Stomach (tissue), 7 donors: Measurements from ENCODE around the gene RNF144A.

- PRO-cap: no peak
- RAMPAGE, long total RNA, 5 experiments: no peak in any of the 5 experiments
- RRBS: no CpG with 5 or more reads among the region's 17 CpGs
These were observed 268.1 kb upstream of the PXDN start for GRCh38 chr2:2012294-2012917.

DNA sequence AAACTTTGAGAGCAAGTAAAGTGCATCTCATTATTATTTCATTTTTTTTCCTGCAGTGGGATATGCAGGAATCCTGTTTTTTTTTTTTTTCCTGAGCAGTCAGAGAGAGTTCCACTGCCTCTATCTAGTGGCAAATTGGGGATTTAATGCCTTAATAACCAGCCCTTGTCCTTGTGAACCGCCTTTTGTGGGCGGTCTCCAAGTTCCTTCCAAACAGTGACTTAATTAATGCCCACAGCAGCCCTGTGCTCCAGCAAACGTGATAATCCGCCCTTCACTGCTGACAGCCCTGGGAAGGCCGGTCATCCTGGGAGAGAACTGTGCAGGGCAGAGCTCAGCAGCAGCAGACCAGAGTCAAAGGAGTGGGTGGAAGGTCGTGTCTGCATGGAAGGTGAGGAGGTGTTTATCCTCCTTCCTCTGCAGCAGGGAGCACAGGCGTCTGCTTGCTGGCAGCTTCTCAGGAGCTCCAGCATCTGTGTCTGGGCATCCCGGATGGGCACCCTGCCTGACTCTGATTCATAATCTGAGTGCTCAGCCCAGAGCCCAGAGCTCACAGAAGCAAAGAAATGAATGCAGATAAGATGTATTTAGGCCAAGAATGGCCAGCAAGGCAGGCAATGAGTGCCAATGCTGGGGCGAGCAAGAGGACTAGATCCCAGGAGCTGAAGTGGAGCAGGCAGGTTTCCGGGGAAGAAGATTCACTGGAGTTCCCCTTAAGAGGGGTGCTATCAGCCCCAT, 270.0 kb upstream of the PXDN start:
- PRO-cap: no peak
- RAMPAGE, long total RNA, 5 experiments: no peak in any of the 5 experiments
- RRBS: no CpG with 5 or more reads among the region's 10 CpGs

GRCh38 chr2:3322235-3323167, 55.1 kb downstream of the EIPR1 start:
- PRO-cap: no peak
- RAMPAGE, long total RNA, 5 experiments: start-site peak on the minus strand in 1 of 5 experiments, at chr2:3322564-3322805 at its widest, 5 reads per replicate
- RRBS: 100% methylated on average over 1 of the region's 24 CpGs

- PRO-cap: no peak
- RAMPAGE, long total RNA, 5 experiments: no peak in any of the 5 experiments
- RRBS: 93% methylated on average over 5 of the region's 14 CpGs
These were observed 42.7 kb downstream of the TRAPPC12 start for GRCh38 chr2:3422037-3422677.

- PRO-cap: no peak
- RAMPAGE, long total RNA, 5 experiments: no peak in any of the 5 experiments
- RRBS: no CpG with 5 or more reads among the region's 7 CpGs
These were observed 57.3 kb downstream of the ADI1 start for GRCh38 chr2:3461982-3462547.

DNA sequence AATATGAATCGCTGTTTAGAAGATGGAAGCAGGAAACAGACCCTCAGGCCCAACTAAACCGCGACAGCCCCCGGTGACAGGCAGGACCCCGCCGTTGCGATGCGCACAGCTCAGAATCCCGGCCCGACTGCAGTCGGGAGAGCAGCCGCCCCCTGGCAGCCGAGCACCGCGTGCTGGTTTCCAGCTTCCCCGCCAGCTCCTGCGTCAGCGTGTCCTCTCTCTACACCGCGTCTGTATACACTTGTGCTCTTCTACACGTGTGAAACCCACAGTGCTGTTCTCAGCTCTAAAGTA, 54.1 kb downstream of the ADI1 start:
- PRO-cap: no peak
- RAMPAGE, long total RNA, 5 experiments: no peak in any of the 5 experiments
- RRBS: 95% methylated on average over 6 of the region's 21 CpGs

DNA sequence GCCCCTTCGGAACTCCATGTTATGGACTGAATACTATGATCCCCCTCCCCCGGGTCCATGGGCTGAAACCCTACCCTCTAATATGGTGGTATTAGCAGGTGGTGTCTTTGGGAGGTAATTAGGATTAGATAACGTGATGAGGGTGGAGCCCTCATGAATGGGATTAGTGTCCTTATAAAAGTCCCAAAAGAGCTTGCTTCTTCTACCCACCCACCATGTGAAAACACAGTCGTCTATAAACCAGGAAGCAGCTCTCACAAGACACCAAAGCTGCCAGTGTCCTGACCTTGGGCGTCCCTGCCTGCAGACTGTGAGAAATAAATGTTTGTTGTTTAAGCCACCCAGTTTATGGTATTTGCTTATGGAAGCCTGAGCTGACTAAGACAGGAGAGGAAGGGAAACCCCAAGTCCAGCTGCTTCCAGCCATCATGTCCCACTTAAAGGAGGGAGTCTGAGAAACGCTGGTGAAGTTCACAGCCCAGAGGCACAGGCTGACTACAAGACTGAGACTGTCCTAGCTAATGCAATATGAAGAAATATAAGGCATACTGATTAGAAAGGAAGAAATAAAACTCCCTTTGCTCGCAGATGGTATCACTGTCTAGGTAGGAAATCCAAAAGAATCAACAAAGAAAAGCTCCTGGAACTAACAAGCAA, 13.5 kb downstream of the ADI1 start:
- PRO-cap: no peak
- RAMPAGE, long total RNA, 5 experiments: no peak in any of the 5 experiments
- RRBS: no CpG with 5 or more reads among the region's 7 CpGs

DNA sequence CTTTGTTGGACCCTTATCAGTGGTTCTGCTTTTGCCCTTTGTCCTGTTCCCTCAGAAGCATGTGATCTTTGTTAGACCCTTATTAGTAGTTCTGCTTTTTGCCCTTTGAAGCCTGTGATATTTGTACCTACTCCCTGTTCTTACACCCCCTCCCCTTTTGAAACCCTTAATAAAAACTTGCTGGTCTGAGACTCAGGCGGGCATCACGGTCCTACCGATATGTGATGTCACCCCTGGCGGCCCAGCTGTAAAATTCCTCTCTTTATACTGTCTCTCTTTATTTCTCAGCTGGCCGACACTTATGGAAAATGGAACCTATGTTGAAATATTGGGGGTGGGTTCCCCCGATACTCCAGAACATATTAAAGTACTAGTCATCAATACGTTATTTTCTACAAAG, 3.8 kb downstream of the ADI1 start:
- PRO-cap: no peak
- RAMPAGE, long total RNA, 5 experiments: no peak in any of the 5 experiments
- RRBS: no CpG with 5 or more reads among the region's 7 CpGs

DNA sequence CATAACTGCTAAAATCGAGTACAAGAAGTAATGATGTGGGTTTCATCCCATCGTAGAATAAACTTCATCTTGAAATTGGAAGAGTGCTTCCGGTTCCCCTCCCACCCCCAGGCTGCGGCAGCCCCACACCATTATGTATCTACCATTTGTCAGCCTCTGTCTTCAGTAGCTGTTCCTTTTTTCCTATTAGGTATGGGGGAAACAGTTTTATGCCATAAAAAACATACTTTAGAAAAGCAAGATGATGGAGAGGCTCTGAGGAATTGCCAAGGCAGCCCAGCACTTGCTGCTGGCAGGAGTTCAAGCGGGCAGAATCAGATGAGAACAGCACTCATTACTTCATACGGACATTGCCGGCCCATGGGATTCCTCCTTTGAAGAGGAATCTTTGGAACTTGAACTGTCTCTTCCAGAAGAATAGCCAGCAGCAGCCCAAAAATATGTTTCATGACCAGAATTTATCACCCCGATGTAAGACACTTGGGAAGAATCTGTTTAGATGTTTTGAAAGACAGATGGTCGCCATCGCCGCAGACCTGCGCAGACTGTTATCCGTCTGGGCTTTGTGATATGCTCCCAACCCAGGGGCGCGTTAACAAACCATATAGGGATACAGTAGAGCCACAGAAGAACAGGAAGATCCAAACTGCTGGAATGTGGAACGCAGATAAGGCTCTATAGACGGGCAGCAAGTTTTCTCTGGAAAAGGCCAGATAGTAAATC, 3.5 kb upstream of the ADI1 start:
- PRO-cap: no peak
- RAMPAGE, long total RNA, 5 experiments: no peak in any of the 5 experiments
- RRBS: no CpG with 5 or more reads among the region's 17 CpGs

DNA sequence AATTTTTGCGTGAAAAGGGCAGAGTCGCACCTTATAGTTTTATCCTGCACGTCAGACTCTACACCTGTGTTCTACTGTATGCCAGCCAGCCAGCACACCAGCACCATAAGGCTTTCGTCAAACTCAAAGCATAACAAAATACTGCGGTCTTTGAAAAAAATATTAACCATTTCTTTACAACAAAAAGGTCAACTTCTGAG, 951 bp downstream of the RNASEH1 start:
- PRO-cap: no peak
- RAMPAGE, long total RNA, 5 experiments: no peak in any of the 5 experiments
- RRBS: no CpG with 5 or more reads among the region's 5 CpGs

GRCh38 chr2:3901985-3902602, 198.7 kb downstream of the DCDC2C start:
- PRO-cap: no peak
- RAMPAGE, long total RNA, 5 experiments: no peak in any of the 5 experiments
- RRBS: no CpG with 5 or more reads among the region's 8 CpGs

GRCh38 chr2:4283867-4284124, 580.4 kb downstream of the DCDC2C start:
- PRO-cap: no peak
- RAMPAGE, long total RNA, 5 experiments: no peak in any of the 5 experiments
- RRBS: no CpG with 5 or more reads among the region's 2 CpGs

GRCh38 chr2:6650147-6650934, 215.4 kb downstream of the CMPK2 start:
- PRO-cap: no peak
- RAMPAGE, long total RNA, 5 experiments: no peak in any of the 5 experiments
- RRBS: no CpG with 5 or more reads among the region's 11 CpGs

DNA sequence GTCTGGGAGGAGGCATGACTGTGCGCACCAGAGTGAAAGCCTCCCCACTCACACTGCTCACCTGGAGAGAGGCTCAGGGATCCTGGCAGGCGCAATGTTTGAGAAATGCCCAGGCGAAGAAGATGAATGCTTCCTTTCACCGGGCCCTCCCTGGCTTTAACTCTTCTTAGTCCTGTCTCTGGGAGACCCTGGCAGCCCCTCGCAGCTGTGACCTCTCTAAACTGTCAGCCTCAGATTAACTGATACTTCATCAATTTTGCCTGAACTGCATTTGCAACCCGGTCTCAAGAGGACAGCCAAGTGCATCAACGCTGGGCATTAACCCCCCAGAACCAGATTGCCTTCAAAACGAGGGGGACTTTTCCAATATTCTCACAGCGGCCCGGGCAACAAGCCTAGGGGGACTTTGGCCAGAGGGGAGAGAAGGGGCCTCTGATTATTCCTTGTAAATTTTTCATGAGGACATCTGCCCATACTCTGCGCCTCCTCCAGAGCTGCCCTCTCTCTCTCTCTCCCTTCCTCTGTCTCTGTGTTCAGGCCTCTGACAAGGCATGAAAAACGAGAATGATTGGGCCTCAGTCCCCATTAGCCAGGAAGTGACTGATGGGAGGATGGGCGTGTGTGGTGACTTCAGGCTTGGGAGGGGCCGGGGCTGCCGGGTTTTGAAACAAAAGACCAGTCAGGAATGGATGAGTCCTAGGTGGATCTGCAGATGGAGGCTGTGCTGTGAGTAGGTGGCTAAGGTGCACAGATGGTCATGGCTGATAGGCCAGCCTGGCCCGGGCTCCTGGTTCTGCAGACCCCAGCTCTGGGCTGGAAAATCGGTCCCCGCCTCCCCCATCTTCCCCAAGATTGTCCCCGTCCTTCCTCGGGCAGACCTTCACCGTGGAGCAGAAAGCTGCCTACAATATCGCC, 93.6 kb downstream of the CMPK2 start:
- PRO-cap: no peak
- RAMPAGE, long total RNA, 5 experiments: no peak in any of the 5 experiments
- RRBS: 30% methylated on average over 7 of the region's 22 CpGs

GRCh38 chr2:6913553-6914351, 3.5 kb upstream of the RNF144A start:
- PRO-cap: no peak
- RAMPAGE, long total RNA, 5 experiments: no peak in any of the 5 experiments
- RRBS: no CpG with 5 or more reads among the region's 8 CpGs

DNA sequence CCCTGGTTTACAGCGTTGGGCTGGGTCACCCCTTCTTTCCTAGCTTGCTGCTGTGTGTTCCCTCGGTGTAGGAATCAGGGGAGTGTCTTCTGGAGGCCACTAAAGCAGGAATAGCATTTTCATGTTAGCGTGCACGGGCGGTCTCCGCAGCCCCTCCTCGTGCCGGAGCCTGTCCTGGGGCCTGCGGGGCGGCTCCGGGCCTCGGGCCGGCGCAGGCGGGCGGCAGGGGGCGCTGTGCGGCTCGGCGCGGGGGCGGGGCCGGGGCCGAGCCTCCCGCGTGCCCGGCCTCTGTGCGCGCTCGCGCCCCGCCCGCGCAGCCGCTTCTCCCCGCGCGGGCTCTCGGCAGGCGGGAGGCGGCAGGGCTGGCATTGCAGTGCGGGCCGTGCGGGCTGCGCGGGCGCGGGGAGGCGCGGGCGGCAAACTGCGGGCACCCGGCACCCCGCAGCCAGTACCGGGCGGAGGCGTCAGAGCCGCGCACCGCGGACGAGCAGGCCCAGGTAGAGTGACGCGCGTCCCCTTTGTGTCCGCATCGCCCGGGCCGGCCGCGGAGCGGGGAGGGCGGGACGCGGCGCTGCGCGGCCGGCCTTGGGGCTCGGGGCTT, at the start of gene RNF144A:
TSS of gene RNF144A (plus strand) at position 287 of the 601 bp plus-strand sequence.
- PRO-cap: unidirectional peak, plus-strand start at position 368 of the sequence
- RAMPAGE, long total RNA, 5 experiments: no peak in any of the 5 experiments
- RRBS: 1% methylated on average over 34 of the region's 80 CpGs

- PRO-cap: no peak
- RAMPAGE, long total RNA, 5 experiments: no peak in any of the 5 experiments
- RRBS: 95% methylated on average over 3 of the region's 13 CpGs
These were observed 40.7 kb downstream of the RNF144A start for GRCh38 chr2:6957768-6958446.

GRCh38 chr2:7007779-7009039, 91.0 kb downstream of the RNF144A start:
- PRO-cap: no peak
- RAMPAGE, long total RNA, 5 experiments: no peak in any of the 5 experiments
- RRBS: 17% methylated on average over 3 of the region's 34 CpGs

- PRO-cap: no peak
- RAMPAGE, long total RNA, 5 experiments: no peak in any of the 5 experiments
- RRBS: no CpG with 5 or more reads among the region's 19 CpGs
These were observed 114.3 kb downstream of the RNF144A start for GRCh38 chr2:7031338-7032046.

GRCh38 chr2:7468084-7468511, 550.9 kb downstream of the RNF144A start:
- PRO-cap: no peak
- RAMPAGE, long total RNA, 5 experiments: no peak in any of the 5 experiments
- RRBS: no CpG with 5 or more reads among the region's 3 CpGs